HT-29 (cell line): Measurements from ENCODE around the genes BCO1 and GAN.

GRCh38 chr16:79723294-79724423 lies 123.1 kb upstream of the MAF start:
- RAMPAGE, long total RNA = no peak

DNA sequence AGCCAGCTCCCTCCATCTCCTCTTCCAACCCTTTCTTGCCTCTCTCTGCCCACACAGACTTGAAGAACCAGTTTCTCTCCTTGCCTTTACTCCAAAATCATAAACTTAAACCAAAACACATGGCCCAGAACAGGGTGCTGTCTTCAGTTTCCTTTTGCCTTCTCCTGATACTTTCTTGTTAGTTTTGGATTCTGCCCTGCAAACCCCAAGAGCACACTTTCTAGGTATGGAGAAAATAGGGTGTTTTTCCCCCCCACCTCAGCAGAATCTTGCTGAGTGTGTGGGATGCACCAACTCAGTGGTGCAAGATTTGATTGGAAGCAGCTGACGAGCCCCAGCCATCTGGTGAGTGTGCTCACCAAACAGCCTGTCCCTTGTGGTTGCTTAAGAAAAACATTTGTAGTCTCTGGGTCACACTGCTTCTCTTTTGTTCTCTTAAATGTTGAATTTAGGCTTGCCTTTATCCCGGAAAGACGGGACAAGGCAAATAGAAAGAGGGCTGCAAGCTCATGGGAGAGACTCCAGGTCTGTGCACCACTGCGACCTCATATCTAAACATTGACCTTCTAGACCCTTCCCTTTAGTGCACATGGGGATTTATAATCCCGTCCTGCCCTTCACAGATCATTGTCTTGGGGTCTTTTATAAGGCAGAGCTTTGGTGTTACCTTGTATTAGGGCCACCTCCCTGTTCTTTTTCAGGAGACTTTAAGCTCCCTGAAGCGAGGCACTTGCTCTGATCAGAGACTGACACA lies 176.0 kb upstream of the MAF start:
- RAMPAGE, long total RNA = no peak

GRCh38 chr16:80619808-80620353 lies 79.1 kb downstream of the DYNLRB2 start:
- RAMPAGE, long total RNA = no peak

DNA sequence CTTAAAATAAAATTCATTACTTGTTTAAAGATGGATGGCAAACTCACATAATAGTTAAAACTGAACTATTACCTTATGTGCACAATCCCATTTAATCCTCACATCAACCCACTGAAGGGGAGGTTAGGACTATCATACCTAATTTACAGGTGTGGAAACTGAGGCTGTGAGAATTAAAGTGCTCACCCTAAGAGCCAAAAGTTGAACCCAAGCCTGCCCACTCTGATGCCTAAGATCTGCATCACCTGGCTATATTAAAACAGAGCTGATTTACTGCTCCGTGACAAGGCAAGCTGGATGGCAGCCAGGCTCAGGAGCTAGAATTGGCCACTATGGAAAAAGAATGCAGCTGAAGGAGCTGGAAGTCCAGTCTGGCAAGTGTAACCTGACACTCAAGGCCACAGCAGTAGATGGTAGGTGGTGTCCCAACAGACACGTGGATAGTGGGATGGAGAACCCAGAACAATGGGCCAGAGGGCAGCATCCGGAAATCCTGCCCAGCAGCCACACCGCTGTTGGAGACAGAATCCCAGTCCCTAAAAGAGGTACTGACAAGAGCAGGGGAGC lies 86.0 kb downstream of the CDYL2 start:
- RAMPAGE, long total RNA = no peak

DNA sequence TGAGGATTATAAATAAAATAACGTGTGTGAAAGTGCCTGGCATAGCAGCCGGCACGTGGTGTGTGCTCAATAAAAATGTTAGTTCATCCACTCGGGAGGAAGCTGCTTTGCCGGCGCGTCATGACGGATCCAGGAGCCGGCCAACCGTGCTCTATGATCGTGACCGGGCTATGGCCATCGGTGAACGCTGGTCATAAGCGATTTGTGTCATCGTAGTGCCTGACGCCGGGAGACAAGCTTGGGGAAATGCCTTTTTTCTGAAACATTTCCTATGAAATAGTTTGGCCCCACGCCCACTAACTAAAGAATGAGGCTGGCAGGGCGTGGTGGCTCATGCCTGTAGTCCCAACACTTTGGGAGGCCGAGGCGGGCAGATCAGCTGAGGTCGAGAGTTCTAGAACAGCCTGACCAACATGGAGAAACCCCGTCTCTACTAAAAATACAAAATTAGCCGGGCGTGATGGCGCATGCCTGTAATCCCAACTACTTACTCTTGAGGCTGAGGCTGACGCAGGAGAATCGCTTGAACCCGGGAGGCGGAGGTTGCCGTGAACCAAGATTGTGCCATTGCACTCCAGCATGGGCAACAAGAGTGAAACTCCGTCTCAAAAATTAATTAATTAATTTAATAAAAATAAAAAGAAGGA lies 73.8 kb downstream of the CMC2 start:
- RAMPAGE, long total RNA = no peak

- RAMPAGE, long total RNA = no peak
Measured at GRCh38 chr16:81077412-81078379, 658 bp upstream of the C16orf46 start.

- RAMPAGE, long total RNA = no peak
Measured at GRCh38 chr16:81189006-81189742, 49.3 kb upstream of the BCO1 start.

DNA sequence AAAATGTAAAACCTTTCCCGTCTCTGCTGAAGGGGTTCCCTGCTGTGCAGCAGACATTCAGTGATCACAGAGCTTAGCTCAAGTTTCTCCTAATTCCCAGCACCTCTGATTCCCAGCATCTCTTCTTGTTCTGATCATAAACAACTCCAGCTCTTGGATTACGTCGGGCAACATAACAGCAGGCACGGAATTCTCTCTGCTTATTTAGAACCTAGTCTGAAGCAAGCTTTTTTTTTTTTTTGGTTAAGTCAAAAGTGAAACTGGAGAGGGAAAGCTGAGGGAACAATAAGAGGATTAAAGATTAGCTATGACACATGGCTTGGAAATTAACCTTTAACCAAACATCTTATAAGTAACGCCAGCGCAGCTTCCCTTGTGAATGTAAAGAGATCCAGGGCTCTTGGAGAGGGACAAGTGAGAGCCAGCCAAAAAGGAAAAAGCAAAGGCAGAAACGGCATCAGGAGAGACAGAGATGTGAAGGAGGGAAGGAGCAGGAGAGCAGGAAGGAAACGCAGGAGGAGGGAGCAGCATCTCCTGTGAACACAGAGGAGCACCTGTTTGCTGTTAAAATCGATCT lies at the start of gene BCO1:
Gene BCO1, plus strand, starts transcription at position 376 of the 577 bp plus-strand sequence.
- RAMPAGE, long total RNA = no peak

- RAMPAGE, long total RNA = no peak
Measured at GRCh38 chr16:81266910-81267170, 28.4 kb downstream of the BCO1 start.

GRCh38 chr16:81275770-81276309 lies 37.4 kb downstream of the BCO1 start:
- RAMPAGE, long total RNA = no peak

DNA sequence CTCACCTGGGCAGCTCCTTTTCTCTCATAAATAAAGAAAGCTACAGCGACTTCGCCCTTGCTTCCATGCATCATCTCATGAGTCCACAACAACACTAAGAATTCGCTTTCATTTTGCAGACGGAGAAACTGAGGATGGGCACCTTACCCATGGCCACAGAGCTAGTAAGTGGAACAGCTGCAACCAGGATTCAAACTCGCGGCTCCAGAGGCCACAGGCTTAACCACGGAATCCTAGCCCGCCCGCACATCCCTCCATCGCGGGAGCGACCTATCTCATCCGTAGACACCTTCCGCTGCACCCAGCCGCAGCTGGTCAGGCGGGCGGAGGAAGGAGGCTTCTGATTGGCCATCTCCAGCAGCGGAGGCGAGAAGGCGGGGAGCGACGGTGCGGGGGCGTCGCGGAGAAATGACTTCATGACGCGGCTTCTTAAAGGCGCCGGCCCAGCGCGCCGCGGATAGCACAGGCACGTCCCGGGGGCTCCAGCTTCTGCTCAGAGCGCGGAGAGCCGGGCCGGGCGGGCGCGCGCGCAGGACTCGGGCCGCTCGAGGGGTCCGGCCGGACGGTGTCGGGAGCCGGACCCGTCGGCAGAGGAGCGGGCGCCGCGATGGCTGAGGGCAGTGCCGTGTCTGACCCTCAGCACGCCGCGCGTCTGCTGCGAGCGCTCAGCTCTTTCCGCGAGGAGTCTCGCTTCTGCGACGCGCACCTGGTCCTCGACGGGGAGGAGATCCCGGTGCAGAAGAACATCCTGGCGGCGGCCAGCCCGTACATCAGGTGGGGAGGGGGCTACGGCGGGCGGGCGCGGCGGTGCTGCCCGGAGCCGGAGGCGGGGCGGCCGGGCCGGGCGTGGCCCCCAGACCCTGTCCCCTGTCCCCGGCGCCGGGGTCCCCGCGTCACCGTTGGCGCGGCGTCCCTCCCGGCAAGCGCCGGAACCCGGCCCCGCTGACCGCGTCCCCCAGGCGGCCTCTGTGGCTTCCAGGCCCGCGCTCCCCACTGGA lies at the start of gene GAN:
Gene GAN, plus strand, starts transcription at position 456 of the 998 bp plus-strand sequence.
- RAMPAGE, long total RNA = no peak

DNA sequence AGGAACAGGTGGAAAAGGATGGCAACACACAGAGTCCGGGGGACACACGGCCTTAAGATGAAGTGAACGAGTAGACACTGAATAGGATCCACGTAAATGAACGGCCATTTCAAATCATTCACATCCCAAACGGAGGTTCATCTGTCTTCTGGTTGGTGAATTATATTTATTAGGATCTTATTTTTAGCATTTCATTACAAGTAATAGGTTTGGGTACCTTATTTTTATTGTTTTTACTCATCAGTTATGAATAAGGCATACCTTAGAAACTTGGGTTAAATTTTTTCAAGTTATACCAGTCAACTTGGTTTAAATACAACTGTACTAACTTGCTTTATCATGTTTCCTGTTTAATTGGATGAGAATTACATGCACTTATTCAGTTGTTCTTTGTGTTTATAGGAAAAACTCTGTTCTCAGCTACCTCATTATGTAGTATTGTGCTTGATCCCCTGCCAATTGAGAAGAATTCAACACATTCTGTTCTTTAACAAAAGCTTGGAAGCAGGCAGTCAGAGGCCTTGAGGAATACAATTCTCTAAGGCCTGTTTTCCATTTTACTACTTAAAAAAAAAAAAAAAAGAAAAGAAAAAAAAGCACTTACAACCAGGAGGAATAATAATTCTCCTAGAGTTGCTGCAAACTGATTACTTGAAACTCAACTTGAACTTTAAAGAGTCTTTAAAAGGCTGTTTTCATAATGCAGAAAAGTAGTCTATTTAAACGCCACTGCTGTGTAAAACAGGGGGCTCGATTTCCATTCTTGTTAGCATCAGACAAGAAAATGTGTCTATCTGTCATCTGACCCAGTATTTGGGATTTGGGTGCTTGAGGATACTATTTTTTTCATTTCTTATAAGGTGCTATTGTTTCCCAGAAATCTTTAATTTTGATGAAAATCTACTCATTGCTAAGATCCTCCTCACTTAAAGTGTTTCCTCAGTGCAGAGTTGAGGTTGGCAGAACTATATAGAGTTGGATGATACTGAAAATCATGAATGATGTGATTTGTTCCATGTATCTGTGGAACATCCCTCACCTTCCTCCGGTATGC lies 60.5 kb upstream of the CMIP start:
- RAMPAGE, long total RNA = no peak

- RAMPAGE, long total RNA = no peak
Measured at GRCh38 chr16:81431770-81432516, 12.7 kb upstream of the CMIP start.

GRCh38 chr16:81452958-81453460 lies 8.4 kb downstream of the CMIP start:
- RAMPAGE, long total RNA = no peak

DNA sequence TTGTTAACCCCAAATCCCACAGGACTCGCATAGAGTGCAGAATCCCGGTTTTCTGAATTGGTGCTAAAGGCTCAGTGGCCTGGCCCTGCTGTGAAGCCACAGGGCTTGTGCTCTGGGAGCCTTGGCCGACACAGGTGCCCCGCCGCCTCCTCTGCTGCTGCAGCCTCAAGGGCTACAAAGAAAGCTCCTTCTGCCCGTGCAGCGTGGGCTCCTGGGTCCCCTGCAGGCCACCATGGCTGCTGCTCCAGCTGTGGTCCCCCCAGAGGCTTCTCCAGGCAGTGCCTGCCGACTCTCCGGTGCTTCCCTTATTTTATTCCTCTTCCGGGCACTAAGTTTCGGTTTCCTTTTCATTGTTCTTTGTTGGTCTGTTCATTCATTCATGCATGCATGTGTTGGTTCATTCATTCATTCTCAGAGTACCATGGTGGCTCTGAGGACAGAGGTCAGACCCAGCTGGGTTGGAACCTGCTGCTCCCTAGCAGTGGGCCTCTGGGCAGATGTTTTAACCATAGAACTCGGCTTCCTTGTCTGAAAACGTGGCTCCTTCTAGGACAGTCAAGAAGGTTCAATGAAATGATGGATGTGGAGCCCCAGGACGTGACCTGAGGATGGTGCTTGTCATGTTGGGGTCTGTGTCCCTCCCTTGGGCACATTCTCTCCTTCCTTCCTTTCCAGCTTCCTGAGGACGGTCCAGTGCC lies 53.2 kb downstream of the CMIP start:
- RAMPAGE, long total RNA = no peak

GRCh38 chr16:81530728-81531017 lies 86.1 kb downstream of the CMIP start:
- RAMPAGE, long total RNA = no peak

DNA sequence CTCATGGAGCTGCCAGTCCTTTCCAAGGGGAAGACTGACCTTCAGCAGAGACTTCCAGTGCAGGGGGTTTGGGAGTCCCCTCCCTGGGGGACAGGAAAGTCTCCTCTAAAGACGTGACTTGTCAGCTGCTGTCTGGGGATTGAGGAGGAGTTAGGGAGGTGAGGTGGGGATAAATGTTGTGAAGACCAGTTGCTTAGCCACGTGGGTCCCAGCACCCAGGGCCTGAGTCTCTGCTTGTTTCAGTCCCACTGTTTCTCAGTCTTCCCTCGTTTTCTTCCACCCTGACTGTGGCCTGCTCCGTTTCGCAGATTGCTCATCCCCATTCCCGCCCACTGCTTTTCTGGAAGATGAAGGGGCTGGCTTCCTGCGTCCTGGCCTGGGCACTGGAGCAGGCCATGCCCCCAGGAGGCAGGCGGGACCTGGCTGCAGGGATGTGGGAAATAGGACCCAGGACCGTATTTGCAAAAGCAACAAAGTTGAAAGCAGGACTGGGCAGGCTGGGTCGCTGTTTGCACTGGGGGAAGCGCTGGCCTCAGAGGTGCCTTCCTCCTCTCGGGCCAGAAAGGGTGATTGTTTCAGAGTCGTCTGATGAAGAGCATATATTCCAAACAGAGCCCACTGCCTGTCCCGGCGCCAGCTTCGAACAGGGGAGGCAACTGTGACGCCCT lies 108.4 kb downstream of the CMIP start:
- RAMPAGE, long total RNA = no peak

- RAMPAGE, long total RNA = no peak
Measured at GRCh38 chr16:81570186-81570731, 125.7 kb downstream of the CMIP start.

GRCh38 chr16:81632123-81632580 lies 146.9 kb upstream of the PLCG2 start:
- RAMPAGE, long total RNA = no peak

DNA sequence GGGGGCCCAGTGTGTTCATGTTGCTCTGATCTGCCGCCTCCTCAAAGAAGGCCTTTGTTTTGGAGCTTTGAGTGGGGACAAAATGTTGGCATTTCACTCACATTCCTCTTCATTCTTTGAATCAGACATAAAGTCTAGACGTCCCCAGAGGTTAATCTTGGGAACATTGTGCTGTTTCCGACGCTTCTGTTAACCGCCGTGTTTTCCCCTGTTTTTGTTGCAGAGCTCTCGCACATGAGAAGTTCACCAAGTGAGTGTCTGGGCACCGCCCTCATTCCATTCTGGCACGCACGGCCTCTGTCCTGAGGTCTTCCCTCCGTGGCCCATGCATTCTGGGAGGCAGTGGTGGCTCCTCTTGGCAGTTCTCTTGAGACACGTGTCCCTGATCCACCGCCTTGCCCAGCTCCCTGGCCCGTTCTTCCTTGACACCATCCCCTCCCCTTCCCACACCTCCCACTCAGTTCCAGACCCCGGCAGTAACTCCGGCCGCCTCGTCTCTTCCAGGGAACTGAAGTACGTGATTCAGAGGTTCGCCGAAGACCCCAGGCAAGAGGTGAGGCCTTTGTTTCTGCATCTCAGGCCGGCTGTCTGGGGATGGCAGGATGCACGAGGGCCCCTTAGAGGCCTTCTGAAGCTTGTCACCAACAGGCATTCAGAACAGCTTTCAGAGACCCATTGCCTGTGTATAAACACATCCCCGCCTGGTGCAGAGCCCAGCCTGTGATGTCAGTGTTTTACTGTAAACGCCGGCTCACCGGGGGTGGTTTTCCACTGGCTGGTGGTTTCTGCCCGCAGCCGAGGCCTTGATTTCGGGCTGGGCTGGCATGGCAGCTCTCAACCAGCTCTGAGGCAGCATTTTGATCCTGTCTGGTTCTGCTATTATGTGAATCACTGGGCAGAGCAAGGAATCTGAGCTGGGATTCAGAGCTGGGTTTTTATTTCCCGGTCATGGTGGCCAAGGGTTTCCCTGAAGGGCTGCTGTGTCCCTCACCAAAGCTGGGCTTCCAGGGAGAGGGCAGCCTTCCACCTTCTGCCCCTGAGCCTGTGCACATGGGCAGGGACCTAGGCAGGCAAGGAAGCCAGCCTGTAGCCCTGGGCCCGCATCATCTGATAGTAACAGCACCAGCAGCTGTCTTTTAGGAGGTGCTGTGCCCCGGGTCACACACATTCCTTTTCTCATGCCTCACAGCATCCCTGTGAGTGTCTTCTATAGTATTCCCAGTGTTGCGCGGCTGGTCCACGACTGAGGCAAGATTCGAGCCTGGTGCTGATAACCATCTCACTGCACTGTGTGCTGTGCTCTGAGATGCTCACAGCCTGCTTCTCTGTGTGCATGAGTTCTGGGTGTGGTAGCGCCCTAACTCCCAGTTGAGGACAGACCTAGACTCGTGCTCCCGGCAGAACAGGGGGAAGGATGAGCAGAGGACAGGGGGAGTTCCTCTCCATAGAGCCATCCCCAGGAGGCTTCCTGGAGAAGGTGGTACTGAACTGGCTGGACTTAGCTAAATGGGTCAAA lies 85.6 kb upstream of the PLCG2 start:
- RAMPAGE, long total RNA = no peak